Cardiac atrium fibroblast (primary cell): ENCODE results near the gene SGSH.

GRCh38 chr17:80220033-80220591 is at the start of gene SGSH:
SGSH (minus strand) TSS chr17:80220333.
- RAMPAGE, long total RNA = no peak

DNA sequence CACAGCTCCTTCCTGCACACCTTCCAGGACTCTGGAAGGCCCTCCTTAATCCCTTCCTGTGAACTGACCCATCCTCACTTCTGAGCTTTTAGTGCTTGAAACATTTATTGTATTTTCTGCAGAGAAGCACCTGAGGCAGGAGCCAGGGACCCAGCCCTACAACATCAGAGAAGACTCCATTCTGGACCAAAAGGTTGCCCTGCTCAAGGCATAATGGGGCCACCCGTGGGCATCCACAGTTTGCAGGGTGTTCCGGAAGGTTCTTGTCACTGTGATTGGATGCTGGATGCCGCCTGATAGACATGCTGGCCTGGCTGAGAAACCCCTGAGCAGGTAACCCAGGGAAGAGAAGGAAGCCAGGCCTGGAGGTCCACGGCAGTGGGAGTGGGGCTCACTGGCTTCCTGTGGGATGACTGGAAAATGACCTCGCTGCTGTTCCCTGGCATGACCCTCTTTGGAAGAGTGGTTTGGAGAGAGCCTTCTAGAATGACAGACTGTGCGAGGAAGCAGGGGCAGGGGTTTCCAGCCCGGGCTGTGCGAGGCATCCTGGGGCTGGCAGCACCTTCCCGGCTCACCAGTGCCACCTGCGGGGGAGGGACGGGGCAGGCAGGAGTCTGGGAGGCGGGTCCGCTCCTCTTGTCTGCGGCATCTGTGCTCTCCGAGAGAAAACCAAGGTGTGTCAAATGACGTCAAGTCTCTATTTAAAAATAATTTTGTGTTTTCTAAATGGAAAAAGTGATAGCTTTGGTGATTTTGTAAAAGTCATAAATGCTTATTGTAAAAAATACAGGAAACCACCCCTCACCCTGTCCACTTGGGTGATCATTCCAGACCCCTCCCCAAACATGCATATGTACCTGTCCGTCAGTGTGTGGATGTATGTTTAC is 7.9 kb upstream of the RNF213 start:
- RAMPAGE, long total RNA = no peak

DNA sequence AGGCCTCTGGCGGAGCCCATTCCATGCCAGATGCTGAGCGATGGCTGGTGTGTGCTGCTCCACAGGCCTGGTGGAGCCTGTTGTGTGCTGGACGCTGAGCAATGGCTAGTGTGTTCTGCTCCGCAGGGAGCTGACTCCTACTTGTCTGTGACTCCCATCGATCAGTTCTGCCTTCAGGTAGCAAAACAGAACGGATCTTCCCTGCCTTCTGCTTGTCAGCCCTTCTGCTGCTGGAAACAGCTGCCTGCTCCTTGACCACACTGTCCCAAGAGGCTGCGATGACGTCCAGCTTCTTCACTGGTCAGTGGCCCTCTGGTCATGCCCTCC is 4.4 kb downstream of the ENDOV start:
- RAMPAGE, long total RNA = no peak

DNA sequence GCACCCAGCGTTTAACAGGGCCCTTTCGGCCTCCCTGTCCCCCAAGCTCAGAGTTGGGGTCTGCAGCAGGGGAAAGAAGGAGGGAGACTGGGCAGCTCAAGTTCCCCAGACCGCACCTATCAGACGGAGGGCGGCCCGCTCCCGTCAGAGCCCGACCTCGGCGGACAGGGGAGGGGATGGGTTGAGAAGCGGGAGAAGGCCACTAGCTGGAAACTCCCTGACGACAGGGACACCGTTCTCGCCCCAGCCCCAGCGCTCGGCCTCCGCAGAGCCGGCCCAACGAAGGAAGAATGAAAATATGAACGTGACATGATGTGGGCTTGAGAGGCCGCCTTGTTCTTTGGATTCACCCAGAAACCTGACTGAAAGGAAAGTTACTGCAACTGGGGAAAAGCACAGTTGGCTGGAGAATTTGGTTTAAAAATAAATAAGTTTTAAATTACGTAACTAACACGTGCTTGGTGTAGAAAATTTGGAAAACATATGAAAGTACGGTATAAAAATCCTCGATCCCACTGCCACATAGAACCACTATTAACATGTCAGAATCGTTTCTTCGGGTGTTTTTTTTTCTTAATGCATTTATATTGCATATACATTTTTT is 21.1 kb downstream of the NPTX1 start:
- RAMPAGE, long total RNA = no peak

- RAMPAGE, long total RNA = no peak
Measured at GRCh38 chr17:80455811-80456278, 20.6 kb downstream of the NPTX1 start.

DNA sequence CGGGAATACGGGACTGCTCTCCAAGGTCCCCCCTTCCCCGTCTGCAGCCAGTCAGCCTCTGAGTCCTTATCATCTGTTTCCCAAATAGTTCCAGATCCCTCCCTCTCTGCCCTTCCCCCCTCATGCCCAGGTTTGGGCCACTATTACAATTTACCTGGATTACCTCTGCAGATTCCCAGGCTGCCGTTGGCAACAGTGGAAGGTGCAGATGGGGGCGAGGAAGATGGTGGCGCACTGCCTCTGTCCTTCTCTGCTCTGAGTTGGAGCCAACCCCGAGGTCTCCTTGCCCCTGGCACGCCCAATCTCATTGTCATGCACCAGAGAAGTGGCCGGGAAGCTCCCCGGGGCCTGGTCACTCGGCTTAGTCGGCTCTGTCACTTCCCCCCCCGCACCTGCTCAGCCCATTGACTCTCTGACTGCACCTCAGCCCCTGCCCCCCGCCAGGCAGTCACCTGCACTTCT is 18.3 kb upstream of the RPTOR start:
- RAMPAGE, long total RNA = no peak

GRCh38 chr17:80738183-80738682 is 193.6 kb downstream of the RPTOR start:
- RAMPAGE, long total RNA = no peak

DNA sequence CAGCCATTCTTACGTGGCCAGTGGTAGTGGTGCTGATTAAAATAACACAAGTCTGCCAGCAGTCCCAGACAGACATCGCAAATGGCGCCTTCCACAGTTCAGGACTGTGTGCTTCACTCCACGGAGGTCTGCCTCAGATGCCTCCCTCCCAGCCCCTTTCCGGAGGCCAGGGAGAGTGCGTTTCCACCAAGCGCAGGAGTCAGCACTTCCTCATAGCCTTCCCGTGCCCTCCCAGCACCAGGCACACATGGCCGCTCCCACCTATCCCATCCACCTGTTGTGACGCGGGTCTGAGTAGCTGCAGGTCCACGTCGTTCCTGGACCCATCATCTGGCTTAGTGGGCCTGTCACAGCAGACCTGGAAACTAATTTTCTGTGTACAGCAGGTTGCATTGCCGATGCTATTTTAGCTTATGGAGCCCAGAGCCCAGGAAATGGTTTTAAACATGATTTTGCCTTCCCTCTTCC is 205.7 kb downstream of the RPTOR start:
- RAMPAGE, long total RNA = no peak

- RAMPAGE, long total RNA = no peak
Measured at GRCh38 chr17:80773497-80773970, 218.1 kb upstream of the CHMP6 start.

DNA sequence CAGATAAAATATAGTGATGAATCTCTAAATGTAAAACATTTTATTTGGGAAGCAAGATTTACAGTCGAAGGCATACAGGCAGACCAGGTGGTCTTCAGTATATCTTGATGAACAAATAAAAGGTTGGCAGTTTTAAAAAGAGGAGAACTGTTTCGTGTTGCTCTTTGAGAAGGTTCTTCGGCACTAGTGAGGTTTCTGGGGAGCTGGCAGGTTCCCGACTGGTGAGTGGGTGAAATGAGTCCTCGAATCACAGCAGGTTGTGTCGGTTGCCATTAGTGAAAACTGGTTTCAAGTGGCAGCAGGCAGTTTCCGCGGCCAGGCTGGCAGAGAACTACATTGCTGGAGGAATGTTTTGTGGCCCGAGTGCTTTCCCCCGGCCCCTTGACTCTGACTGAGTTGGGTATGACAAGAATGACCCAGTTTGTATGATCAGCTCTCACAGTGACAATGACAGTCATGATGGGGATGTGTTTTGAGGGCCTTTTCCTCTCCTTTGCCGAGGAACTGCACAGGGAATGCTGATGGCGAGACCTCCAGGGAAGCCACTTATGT is 206.3 kb upstream of the CHMP6 start:
- RAMPAGE, long total RNA = no peak

- RAMPAGE, long total RNA = no peak
Measured at GRCh38 chr17:80786341-80786800, 205.3 kb upstream of the CHMP6 start.

DNA sequence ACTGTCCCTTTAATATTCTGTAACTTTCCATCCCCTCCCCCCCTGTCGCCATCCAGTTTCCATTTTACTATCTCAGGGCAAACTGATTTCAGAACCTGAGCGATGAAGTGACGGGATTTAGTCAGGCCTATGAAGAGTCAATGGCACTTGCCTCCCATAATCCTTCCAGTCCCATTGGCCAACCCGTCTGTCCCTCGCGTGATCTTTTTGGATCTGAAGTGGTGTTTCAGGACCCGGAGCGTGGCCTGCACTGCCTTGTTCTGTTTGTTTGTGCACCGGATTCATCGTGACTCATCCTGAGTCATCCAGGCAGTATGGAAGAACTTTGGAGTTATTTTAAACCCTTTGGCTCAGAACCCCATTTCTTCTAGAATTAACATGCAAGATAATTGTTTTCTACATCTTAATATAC is 199.8 kb upstream of the CHMP6 start:
- RAMPAGE, long total RNA = no peak

DNA sequence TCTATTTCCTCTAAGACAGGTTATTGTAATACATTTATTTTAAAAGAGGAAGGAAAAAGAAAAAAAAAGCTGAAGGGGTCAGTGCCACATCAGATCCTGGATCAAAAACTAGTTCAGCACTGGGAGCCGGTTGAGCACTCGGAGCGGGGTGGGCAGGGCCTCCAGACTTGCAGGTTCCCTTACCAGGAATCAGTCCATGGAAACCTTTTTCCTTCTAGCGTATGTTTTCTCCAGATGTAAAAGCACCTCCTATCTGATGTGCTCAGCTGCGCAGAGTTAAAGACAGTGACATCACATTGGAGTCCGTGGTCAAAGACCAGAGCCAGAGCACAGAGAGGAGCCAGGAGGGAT is 167.1 kb upstream of the CHMP6 start:
- RAMPAGE, long total RNA = no peak

GRCh38 chr17:80826780-80827553 is 164.7 kb upstream of the CHMP6 start:
- RAMPAGE, long total RNA = no peak

DNA sequence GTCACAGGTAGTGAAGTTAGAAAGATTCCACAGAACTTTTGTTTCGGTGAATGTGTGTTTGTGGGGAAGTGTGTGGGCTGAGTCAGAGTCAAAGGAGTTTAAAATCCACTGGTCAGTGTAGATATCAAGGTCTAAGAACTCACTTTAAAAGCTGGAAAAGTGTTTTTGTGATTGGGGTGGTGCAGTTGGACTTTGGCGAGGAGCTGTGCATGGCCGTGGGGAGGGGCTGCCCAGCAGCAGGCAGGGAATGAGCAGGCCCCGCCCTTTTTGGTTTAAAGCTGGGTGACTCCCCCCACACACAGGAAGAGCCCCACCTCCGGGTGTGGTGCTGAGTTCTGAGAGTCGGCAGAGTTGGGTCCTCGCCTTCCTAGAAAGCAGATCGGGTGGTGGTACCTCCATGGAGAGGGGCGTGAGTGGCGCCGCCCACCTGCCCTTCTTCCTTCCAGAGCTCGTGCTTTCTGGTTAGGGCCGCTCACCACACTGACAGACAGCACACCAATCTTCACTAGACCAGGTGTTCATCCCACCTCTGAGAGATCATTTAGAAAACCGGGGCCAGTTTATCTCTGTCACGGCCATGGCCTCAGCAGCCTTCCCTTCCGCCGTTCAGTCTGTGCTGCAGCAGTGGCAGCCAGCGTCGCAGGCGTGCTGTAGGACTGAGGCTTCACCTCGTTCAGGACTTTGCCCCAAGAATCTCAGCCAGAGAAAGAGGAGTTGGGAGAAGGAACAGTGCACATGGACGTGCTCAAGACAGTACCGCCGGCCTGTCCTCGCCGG is 144.1 kb upstream of the CHMP6 start:
- RAMPAGE, long total RNA = no peak

DNA sequence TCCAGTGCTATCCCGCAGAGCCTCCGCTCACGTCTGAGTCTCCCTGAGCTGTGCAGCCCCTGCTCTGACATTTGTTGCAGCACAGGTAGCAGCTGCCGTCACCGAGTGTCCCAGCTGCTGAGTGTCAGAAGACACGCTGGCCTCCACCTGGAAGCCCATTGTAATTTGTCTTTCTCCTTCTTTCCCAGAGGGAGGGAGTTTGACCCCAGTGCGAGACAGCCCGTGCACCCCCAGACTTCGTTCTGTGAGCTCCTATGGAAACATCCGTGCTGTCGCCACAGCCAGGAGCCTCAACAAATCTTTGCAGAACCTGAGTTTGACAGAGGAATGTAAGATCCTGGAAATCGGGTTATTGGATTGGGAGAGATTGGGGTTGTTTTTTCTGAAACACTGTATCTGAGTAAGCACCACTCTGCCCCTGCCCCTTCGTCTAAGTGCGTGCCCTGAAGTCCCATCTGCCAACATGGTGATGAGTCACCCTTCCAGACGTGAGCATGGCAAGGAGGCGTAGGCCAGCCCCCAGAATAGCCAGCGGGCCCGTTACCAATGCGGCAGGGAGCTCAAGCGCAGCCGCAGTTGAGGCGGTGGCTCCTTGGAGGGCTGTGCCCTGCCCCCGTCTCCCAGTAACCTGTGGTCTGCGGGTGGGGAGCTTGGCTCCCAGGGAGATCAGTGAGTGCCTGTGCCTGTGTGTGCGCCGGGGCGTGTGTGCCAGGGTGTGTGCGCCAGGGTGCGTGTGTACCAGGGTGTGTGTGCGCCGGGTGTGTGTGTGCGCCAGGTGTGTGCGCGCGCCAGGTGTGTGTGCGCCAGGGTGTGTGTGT is 98.9 kb upstream of the CHMP6 start:
- RAMPAGE, long total RNA = no peak

GRCh38 chr17:81035773-81036257 is 864 bp downstream of the BAIAP2 start:
- RAMPAGE, long total RNA = no peak

DNA sequence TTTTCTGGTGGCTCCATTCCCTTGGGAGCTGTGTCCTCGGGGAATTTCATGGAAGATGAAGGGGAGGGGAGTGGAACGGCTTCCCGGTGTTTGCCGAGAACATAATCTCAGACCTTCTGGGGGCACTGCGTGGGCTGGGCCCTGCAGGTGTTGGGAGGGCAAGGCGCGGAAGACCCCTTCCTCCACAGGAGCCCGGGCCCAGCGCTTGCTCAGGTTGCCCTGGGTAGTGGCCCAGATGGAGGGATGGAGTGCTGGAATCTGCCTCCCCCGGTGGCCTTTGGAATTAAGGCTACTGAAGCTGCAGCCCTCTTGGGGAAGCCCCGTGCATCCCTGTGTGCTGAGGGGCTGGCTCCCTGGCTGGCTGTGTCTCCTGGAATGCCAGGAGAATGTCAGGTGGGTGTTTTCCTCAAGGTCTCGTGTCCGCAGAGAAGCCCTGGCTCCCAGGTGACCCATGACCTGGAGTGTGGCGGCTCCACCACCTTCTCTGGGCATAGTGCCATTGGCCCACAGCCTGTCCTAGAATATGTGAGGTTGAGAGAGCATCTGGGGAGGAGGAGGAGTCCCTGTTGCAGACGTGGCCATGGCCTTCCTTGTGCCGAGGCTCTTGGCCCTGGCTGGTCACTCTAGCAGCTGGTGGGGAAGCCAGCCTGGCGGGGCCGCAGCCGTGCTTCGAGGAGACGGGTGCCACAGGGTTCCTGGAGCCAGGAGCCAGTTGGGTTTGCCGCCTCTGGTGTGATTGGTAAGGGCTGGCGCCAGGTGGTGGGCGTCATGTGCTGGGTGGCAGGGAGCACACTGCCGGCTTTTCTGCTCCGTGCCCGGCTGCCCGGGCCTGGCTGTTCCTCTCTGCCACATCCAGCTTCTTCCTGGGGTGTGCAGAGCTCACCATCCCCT is 3.2 kb downstream of the BAIAP2 start:
- RAMPAGE, long total RNA = no peak

DNA sequence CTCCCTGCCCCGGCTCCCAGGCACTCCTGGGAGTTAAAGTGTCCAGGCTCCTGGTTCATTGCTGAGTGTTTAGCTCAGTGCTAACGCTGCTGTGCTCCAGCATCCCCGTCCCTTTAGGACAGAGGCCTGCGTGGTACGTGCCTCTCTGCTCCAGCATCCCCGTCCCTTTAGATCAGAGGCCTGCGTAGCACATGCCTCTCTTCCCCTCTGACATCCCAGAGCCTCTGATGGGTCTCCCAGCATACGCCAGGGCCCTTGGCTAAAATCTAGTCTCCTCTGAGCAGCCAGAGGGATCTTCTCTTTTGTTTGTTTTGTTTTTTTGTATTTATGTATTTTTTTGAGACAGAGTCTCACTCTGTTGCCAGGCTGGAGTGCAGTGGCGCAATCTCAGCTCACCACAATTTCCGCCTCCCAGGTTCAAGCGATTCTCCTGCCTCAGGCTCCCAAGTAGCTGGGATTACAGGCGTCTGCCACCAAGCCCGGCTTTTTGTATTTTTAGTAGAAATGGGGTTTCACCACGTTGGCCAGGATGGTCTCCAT is 16.2 kb downstream of the BAIAP2 start:
- RAMPAGE, long total RNA = no peak

DNA sequence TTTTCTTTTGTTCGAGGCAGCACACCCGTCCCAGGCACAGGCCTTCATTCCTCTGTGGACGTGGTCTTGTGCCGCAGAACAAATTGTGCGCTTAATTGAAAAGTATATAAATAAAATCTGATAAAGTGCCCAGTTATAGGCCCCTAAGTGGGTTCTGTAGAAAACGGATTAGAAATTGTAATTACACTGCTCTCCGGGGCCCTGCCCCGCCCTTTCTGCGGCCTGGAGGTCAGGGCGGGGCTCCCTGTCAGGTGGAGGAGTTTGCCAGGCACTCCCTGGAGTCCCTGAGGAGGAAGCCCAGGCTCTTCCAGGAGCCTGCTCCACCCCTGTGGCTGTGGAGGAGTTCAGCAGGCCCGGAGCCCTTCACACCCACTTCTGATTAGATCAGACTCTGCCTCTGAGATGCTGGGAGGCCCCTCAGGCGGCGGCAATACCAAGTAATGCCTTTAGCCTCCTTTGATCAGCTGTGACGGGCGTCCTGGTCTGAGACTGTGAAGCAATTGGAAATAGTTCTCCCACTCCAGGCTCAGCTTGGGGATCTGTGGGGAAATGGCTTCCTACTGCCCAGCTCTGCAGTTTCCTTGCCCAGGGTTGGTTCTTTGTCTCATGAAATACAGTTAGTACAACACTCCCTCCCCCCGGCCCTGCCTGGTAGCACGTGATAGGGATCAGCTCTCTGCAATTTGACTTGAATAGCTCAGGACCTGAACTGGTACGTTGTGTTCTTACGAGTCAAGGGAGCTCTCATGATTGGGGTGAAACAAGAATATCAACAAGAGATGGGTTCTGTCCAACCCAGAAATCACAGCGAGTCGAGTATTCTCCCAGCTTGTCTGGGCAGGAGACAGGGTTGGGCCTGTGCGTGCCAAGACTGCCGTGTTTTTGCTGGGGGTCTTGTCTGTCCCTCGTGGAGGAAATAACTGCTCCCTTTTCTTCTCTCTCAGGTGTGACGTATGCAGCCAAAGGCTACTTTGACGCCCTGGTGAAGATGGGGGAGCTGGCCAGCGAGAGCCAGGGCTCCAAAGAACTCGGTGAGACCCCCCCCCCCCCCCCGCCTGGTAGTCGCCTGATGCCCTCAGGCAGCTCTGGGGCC is 22.3 kb downstream of the BAIAP2 start:
- RAMPAGE, long total RNA = no peak